HL-60 (cell line): ENCODE results near the gene NRDE2.

DNA sequence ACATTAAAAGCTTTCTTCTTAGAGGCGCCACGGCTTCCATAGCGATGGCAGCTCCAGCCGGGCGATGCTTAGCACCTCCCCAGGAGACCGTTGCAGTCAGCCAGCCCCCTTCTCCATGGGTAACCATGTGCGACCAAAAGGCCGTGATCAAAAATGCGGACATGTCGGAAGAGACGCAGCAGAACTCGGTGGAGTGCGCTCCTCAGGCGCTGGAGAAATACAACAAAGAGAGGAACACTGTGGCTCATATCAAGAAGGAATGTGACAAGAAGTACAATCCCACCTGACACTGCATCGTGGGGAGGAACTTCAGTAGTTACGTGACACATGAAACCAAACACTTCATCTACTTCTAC lies 12.7 kb upstream of the STON2 start:
- RRBS: no CpG with 5 or more reads among the region's 16 CpGs

- RRBS: no CpG with 5 or more reads among the region's 1 CpG
Observed at GRCh38 chr14:81519288-81519758, 14.3 kb downstream of the SEL1L start.

DNA sequence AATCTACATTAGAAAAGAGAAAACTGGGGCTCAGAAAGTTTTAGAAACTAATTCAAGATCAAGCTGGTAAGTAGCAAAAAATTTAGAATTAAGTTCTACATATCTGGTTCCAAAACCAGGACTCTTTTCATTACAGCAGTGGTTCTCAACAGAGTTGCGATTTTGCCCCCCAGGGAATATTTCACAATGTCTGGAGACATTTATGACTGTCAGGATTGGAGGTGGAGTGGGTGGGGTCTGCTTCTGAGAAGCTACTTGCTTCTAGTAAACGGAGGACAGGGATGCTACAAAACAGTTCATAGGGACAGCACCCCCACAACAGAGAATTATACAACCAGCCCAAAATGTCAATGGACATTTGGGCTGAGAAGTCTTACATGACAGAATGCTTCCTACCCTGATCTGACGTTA lies 818 bp upstream of the SPATA7 start:
- RRBS: no CpG with 5 or more reads among the region's 3 CpGs

DNA sequence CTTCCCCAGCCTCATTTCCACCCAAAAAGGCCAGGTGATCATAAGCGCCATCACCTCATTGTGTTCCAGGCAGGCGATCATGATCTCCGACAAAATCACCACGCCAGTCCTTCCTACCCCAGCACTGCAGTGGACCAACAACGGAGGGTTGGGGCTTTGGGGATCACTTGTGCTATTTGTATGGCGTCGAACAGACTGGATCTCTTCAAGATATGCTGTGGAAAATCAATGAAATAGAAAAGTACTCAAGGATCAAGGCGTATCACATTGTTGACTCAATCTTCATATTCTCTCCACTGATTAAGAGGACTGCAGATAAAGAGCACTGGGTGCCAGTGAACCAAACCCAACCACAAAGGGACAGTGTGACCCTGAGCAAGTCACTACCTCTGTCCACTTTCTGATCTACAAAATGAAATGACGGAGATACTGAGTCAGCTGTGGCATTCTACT lies 83.4 kb downstream of the SPATA7 start:
- RRBS: no CpG with 5 or more reads among the region's 9 CpGs

DNA sequence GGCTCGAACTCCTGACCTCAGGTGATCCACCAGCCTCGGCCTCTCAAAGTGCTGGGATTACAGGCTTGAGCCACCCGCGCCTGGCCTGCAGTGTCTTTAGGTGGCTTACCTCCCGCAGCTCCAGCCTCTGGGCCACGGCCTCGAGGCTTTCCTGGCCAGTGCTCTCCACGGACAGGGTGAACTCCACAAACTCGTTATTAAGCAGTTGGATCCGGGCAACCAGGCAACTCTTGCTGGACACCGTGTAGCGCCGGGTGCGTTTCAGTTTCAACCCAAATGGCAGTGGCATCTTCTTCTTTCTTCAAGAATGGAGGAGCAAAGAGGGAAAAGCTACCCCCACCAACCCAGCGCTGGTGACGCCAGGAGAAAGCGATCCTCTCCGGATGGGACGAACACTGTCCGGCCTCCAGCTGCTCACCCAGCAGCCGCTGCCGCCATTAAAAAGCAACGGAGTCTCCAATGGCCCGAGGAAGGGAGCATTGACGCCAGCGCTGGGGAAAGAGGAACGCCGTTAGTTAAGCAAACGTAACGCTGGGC lies 4.6 kb downstream of the PTPN21 start:
- RRBS: 83% methylated on average over 1 of the region's 30 CpGs

GRCh38 chr14:89026813-89027824 lies 202.7 kb downstream of the TTC8 start:
- RRBS: 11% methylated on average over 36 of the region's 94 CpGs

DNA sequence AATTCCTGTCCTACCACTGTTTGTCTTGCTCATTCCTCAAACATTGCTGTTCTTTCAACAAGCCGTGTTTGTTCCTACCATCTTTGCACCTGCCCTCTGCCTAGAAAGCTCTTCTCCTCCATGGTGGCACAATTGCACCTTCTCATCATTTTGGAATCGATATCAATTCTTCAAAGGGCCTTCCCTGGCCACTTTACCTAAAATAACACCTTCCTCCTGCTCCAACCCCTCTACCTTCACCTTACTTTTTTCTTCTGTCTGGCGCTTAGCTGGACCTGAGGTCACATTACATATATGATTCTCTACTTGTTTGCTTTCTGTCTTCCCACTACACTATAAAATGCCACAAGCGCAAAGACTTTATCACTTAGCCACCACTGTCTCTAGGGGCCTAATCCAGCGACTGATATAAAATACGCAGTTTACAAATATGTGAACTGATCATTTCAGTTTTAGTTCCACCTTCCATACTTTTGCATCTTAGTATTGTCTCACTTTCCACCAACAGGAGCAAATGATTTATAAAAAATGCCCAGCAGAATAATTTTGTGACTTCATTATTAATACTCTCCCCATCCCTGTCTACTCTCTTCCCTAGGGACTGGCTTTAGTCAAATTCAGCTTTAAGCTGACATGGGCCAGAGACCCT lies 169.0 kb downstream of the FOXN3 start:
- RRBS: no CpG with 5 or more reads among the region's 6 CpGs

DNA sequence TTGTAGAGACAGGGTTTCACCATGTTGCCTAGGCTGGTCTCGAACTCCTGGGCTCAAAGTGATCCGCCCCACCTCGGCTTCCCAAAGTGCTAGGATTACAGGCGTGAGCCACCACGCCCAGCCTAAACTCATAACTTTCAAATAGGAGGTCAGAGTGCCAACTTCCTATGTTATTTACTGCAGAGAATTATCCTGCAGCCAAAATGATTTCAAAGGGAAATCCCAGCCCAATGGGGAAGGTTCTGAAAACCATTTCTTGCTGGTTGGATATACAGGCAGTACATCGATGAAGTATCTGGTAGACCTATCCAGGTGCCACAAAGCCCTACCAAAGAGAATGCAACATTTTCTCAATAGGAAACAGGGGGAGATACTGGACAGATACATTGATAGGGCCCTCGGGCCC lies 13.7 kb downstream of the FOXN3 start:
- RRBS: no CpG with 5 or more reads among the region's 7 CpGs

DNA sequence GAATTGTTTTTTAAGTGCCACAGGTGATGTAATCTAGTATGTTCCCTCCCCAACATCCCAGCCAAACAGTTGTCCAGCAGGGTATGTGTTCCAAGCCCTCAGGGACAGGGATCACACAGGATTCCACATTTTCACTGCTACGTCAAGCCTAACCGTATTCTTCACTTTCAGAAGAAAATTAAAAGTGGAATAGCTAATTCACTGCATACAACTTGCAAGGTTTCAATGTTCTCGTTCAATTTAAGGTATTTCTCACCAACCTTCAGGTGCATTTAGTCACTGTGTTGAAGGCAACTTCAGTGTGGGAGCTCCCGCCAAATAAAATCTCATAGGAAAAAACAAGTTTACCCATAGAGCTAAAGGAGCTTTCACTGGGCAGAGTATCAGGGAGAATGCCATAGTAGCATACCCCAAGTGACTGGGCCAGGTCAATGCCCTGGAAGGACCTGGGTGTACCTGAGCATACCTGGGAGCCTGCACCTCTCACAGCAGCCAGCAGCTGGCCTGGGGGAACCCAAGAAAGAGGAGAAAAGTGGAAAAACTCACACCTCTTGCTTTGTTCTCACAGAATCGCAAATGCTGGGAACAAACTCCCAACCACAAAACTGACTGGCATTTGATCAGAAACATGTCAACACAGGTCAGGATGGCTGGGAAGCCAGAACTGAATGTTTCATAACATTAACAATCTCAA lies 8.3 kb downstream of the FOXN3 start:
- RRBS: no CpG with 5 or more reads among the region's 5 CpGs

DNA sequence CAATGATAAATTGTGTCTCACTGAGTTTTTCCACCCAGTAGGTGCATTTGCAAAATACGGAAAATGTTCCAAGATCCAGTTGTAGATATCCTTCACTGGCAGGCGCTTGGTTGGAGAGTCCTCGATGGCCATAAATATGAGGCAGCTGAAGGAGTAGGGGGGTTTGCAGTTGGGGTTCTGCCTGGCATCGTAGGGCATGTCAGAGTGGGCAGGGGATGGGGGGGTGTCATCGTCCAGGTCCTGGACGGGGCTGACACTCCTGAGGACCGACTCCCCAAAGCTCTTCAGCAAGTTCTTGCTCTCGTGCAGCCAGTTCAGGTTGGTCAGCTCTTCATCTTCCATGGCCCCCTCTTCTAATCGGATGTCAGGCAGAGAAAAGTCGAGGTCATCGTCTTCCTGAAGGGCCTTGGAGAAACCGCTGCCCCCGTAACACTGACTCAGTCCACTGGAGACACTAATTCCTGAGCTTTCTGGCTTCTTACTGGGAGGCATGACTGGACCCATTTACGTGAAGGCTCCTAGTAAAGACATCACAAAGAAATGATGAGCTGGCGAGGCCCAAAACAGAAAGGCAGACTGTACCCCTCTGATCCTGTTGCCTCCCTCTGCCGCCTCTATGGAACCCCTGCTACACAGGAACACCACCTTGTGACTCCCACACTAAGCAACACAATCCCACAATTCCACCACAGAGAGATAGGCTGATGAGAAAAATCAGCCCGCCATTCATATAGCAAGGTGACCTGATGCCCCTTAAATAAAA lies 4.9 kb downstream of the FOXN3 start:
- RRBS: no CpG with 5 or more reads among the region's 17 CpGs

DNA sequence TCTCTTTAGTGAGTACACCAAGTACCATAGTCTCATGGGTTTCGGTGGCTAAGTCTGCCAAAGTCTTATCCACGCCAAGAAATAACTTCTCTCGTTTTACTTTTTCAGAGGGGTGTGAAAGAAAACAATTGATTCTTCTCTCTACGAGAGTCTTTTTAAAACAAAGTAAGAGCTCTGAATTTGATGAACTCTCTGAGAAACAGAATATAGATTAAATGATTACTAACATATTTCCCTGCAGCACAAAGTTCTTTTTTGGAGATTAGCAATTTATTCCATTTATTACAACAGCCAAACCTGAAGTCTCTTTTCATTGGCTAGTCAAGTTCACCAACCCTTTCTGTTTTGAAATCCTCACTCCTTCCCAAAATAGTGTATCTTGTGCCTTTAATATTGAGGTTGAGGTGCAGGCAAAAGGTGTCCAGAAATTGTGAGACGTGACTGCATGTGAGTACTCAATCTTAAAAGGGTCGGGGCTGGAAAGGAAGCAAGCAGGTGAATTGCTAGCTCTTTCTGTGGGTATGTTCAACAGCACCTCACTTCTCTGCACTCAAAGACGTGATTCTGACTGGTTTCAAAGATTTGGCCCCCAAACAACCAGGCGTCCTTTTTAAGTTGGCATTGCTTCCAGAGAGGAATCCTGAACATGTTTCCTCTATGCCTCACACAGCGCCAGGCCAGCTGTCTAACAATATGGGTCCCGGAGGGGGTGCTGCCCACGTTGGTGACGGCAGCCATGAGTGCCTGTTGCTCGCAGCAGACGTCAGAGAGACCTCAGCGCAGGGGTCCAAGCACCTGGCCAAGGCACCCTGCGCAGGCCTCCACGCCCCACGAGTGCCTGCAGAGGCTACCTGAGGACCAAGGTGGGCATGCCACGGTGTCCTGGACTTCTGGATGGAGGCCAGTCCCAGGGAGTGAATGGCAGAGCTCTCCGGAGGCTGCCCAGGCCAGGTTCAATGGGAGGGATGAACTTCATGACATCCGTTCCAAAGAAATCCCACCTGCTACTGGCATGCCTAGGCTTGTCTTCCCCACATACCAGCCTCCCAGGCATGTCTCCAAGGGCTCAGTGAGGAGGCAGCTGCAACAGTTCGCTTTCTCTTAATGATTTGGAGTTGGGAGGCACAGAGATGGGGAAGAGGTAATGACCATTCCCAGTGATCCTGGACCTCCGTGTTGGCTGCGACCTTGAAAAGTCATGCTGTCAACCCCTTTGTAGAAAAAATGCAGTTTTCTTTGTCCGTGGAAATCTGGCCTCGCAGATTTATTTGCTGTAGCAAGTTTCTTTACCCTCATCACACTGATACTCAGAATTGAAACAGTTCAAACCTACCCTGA lies 11.4 kb upstream of the FOXN3 start:
- RRBS: no CpG with 5 or more reads among the region's 26 CpGs

- RRBS: no CpG with 5 or more reads among the region's 4 CpGs
Observed at GRCh38 chr14:89616862-89617141, 199.8 kb upstream of the FOXN3 start.

DNA sequence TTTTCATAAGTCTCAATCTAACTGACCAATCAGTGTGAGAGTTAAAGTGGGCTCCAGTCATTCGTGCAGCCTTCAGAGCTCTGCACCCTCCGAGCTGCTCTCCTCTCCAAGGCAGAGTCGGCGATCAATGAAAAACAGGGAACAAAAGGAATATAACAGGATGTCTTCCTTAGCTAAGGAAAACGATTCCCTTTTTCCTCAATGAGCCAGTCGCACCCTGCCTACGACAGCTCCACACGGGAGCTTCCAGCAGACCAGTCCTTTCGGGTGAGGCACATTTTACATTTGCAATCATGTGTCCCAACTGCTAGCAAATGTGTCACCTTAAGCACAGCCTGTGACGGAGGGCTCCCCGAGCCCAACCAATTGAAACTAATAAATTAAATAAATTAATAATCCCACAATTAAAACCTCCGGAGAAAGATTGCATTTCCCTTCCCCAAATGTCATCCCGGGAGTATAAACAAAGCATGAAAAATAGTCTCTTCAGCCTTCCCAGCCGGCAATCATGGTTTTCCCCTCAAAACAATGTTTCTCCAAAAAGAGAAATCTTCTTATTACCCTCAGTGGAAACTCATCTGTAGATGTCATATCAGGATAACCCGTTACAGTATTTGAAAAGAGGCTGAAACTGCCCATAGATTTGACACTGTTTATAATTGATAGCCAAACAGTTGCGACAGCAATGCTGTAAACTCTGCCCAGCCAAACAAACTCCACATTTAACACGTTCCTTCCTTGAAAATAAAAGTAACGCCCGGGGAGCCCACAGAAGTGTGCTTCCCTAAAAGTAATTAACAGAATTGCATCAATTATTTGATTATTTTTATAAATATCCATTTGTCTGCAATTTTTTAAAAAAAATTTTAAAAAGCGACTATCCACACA lies 201.1 kb upstream of the FOXN3 start:
- RRBS: 43% methylated on average over 1 of the region's 20 CpGs

DNA sequence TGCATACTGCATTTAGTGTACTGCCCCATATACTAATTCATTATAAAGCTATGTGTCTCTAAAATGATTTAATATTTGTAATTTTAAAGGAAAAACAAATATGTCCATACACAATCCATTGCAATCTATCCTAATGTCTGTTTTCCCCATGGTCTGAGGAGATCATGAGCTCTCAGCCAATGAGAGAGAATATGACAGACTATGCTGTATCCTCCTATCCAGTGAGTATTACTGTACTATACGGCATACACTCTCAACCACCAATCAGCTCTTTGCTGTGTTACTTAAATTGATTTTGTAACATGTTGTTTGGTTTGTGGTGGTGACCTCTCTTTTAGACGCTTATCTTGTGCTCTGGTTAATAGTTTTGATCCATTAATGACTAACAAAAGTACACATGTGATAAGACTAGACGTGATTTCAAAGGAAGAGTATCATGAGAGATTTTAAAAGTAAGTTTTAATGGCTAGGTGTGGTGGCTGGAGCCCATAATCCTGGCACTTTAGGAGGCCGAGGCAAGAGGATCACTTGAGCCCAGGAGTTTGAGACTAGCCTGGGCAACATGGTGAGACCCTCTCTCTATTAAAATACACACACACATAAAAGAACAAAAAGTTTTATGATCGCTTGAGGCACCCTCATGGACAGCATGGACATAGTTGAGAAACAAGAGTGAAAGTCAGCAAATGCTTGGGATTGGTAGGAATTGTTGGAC lies 231.6 kb upstream of the FOXN3 start:
- RRBS: no CpG with 5 or more reads among the region's 5 CpGs

DNA sequence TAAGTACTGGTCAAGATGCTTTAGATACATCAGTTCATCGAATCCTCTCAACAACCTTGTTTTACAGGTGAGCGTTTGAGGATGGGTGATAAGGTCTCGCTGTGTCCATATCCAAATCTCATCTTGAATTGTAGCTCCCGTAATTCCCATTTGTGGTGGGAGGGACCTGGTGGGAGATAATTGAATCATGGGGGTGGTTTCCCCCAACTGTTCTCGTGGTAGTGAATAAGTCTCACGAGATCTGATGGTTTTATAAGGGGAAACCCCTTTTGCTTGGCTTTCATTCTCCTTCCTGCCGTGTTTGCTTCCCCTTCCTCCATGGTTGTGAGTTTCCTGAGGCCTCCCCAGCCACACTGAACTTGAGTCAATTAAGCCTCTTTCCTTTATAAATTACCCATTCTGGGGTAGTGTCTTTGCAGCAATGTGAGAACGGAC lies 234.6 kb downstream of the EFCAB11 start:
- RRBS: no CpG with 5 or more reads among the region's 8 CpGs

GRCh38 chr14:89910692-89911227 lies 43.8 kb downstream of the EFCAB11 start:
- RRBS: no CpG with 5 or more reads among the region's 6 CpGs

DNA sequence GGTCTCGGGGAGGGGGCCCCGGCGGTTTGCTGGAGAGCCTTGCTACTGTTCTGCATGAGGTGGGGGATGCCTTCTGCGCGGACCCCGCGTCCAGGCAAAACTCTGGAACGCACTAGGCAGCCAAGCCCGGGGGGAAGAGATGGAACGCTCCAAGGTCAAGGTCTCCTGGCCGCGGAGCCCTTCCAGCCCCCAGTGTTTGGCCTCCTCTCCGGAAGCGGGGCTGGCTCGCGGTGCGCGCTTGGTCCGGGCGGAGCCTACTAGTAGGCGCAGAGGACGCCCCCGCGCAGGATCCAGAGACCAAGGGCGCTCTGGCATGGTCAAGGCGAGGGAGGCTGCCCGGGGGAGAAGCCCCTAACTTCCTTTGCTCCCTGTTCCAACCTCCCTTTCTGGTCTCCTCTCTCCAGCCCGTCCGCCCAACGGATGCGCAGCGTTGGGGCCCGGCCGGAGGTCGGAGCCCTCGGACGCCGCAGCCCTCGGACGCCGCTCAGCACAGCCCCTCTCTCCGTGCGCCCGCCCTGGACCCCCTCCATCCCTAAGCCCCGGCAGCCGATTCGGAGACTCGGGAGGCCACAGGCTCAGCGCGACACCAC lies 741 bp upstream of the KCNK13 start:
- RRBS: 4% methylated on average over 34 of the region's 50 CpGs

DNA sequence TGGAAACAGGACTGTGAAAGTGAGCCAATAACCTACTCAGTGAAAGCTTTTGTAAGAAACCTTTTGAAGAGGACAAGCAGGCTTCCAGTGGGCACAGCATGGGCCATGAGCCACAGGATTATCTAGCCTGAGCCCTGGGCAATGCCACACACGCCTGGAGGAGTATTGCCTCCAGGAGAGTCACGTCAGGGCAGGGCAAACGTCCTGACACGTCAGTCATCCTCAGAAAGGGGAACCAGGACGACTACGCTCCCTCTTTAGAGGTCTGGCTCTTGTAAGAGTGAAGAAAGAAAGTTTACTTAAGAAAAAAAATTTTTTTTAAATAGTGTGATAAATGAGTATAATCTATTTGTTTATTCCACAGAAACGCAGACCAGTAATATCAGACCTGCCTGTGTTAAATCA lies 32.2 kb downstream of the NRDE2 start:
- RRBS: no CpG with 5 or more reads among the region's 7 CpGs

DNA sequence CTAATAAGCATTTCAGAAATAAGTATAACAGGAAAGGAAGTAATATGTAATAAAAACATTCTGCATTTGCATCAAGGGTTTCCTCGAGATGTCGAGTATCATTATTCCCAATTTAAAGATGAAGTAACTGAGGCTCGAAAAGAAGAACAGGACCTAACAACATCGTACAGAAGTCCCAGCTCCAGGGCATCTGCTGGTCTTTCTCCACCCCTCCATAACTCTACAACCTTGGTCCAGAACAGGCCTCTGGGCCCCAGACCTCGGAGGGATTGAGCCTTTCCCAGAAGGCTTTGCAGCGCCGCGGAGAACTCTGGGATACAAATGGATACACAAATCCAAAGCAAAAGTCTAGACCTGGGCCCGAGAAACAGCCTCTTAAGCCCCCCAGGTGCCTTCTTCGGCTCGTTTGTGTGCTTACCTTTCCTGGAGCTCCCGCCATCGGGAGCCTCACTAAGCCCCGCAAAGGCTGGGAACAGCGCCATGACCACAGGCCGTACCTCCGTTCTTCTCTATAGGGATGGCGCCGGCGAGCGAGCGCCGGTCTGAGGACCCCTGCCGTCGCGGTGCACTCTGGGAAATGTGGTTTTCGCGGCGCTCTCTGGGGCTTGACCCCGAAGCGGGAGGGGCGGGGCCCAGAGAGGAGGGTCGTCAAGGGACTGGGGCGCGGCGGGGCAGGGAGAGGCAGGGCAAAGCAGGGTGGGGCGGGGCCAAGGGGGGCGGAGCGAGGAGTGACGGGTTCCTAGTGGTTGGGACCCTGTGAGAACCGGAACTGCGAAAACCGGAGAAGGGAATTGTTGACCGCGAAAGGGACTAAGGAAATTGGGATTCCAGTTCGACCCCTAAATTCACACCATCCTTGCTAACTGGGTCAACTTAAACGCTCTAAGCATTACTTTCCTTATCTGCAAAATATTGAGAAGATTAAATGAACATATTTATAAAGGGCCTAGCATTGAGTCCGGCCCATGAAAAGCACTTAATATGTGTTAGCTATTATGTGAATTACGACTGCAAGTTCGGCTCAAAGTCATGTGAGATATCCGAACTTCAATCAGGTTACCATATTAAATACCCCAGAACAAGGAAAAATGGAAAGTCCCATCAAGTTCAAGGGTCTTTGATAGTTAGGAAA lies at the start of gene NRDE2:
Gene NRDE2 (minus strand): TSS at position 519 of the 1,132 bp plus-strand sequence.
- RRBS: no CpG with 5 or more reads among the region's 51 CpGs